Colon Carcinoma Metastatic in the Brain (tissue), 2 donors: ENCODE measurements around the genes ELOVL6 and PITX2.

DNA sequence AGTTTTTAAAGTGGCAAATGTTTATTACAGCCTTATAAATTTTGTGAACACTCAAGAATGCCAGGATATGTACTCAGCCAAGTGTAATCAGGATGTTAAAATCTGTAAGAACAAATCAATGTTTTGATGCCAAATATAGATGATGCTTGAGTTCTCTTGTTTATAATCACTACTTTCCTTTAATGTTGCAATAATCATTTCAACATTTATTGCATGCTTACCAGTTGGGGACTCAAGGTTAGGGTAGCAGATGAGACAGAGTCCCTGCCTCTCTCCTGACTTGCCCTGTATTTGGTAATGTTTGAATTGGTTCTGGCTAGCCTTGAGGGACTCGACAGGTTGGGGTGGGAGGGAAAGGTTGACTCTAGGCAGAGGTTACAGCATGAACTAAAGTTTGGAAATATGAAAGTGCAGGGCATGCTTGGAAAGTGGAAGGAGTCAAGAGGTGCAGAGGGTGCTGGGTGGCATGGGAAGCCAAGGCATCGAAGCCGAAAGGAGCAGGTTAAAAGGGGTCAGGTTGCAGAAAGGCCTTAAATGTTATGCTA, 2.0 kb downstream of the SEC24B start:
- PRO-cap, 2 experiments = no peak in any of the 2 experiments

DNA sequence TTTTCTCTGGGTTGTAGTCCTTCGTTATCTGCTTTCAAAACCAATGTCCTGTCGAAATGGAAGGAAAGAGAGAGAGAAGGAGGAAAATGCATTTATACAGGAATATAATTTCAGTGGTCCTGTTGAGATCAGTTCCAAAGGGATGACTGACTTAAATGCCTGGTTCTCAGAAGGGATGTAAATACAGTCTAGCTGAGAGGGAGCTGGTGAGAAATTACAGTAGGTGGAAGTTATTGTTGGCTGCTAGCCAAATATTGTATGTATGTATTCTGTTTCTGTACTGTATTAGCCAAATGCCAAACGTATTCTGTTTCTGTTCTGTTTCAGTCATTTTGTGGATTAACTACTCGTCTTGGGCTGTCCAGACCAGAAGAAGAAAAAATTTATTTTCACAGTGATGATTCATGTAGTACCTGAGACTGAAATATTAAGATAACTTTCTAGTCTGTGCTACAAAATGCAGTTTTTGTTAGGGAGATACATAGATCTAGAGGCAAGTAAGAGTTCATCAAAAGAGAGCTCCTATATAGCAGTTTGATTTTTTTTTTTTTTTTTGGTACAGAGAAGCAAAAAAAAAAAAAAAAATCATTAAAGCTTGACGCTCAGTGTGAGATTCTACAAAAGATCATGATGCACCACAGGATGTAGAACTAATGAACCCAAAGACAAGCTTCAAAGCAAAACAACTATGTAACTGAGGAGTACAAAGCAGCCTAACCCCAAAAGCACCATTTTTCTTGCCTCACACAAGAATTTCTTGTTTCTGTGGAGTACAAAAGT, 54.9 kb downstream of the CASP6 start:
- PRO-cap, 2 experiments = no peak in any of the 2 experiments

DNA sequence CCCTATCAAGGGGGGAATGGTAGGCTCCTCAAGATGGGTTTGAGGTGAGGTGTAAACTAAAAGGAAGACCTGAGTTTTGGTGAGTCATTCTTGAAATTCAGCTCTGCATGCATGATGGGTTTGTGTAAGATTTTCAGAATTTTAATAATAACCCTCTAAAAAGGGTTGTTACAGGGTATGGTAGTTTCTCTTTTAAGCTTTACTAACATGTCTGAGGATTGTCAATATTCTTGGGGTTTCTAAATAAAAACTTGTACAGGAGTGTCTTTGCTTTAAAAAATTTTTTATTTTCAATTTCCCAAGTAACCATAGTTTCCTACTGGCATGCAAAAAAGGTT, 53.2 kb downstream of the CASP6 start:
- PRO-cap, 2 experiments = no peak in any of the 2 experiments

- PRO-cap, 2 experiments = no peak in any of the 2 experiments
These were observed 11.4 kb downstream of the PLA2G12A start for GRCh38 chr4:109718473-109718807.

DNA sequence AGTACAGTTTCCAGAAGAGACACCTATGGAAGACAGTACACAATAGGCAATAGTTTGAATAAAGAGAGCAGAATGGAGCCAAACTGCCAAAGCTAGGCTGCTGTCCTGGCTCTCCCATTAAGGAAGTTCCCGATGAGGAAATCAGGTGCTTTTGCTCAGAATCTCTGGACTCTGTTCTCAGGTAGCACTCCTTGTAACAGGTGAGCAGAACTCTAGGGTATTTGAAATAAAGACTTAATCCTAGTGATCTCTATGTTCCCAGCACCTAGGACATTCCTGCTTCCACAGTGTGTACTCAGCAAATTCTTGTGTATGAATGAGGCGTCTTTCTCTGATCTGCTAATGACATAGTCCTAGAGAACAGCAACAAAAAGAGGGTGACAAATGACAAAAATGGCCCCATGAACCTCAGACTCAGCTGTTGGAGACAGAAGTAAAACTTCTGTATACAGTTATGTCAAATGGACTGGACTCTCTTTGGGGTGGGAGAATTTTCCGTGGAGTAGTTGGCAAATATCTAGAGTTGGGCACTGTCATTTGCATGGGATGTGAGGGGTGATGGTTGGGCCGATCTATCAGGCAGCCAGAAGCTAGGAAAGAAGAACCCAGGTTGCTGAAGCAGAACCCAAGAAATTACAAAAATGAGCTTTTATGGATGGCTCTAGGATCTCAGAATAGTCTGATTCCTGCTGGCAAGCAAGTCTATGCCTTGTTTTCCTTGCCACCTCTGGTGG, 1.9 kb downstream of the EGF start:
- PRO-cap, 2 experiments = no peak in any of the 2 experiments

DNA sequence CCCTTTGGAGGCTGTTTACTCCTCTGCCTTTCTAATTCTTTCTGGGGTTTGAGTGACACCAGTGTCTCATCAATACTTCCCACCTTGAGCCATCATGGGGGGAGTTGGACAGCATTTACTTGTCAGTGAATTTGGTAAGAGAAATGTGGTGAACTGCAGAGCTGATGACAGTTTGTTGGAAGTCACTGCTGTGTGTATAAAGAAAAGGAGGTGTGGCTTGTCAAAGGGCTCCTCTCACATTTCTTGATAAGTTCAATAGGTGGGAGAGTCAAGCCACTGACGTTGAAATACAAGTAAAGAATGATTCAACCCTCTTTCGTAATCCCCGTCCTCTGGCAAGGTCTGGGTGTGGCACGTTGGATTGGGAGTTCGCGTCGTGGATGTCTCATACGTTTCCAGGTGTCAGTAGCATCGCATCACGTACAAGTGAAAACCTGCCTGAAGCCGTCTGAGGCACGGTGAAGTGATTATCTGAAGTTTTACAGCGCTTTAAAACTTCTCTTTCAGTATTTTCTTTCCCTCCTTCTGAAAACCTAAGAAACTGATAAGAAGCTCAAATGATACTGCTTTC, 76.3 kb downstream of the EGF start:
- PRO-cap, 2 experiments = no peak in any of the 2 experiments

DNA sequence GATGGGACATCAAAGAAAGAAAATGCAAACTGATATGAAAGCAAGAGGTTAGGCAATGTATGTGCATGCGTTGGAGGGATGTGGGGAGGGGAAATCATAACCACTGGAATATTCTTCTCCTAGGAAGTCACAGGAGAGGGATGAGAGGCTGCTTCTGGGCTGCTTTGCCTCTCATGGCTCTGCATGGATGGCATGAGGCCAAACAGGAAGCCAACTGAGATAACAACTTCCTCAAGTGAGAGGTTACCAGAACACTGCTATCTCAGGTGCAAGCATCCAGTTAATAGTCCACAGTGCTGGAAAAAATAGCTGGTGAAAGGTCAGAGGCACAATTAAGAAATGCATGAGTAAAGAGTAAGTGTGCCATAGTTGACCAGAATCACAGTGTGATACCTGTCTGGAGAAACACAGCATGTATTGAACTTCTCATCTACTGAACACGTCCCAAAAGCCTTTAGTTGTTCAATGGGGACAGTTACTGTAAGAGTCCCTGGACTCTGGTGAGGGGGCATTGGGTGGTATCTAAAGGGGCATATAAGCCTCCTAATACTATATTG, 113.2 kb downstream of the ELOVL6 start:
- PRO-cap, 2 experiments = no peak in any of the 2 experiments

- PRO-cap, 2 experiments = peak in 1 of 2 experiments; most common plus-strand start chr4:110119532 (in 1)
These were observed 79.2 kb downstream of the ELOVL6 start for GRCh38 chr4:110119311-110119609.

DNA sequence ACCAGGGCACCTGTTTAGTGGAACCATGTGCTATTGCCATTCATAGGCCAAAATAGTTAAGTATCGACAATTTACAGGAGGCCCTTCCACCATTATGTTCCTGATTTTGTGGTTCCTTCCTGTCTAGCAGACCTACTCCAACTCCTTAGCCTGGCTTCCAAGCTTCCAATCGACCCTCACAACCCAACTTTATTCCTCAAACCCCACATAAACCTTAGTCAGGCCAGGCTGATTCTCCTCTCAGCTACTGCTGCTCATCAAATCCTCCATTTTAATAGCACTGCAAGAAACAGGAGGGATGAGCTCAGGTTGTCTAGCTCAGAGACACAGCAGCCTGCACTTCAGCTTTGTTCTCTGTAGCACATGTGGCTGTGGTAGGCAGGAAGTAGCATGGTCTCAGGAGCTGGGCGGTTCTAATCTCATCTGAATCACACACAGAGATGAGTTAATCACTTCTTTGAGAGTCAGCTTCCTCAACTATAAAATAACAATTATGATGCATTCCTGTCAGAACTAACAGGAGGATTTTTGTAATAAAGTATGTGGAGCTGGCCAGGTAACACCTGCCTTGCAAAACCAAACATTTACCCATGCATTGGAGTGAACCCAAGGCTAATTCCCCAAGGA, 33.1 kb downstream of the ELOVL6 start:
- PRO-cap, 2 experiments = no peak in any of the 2 experiments

DNA sequence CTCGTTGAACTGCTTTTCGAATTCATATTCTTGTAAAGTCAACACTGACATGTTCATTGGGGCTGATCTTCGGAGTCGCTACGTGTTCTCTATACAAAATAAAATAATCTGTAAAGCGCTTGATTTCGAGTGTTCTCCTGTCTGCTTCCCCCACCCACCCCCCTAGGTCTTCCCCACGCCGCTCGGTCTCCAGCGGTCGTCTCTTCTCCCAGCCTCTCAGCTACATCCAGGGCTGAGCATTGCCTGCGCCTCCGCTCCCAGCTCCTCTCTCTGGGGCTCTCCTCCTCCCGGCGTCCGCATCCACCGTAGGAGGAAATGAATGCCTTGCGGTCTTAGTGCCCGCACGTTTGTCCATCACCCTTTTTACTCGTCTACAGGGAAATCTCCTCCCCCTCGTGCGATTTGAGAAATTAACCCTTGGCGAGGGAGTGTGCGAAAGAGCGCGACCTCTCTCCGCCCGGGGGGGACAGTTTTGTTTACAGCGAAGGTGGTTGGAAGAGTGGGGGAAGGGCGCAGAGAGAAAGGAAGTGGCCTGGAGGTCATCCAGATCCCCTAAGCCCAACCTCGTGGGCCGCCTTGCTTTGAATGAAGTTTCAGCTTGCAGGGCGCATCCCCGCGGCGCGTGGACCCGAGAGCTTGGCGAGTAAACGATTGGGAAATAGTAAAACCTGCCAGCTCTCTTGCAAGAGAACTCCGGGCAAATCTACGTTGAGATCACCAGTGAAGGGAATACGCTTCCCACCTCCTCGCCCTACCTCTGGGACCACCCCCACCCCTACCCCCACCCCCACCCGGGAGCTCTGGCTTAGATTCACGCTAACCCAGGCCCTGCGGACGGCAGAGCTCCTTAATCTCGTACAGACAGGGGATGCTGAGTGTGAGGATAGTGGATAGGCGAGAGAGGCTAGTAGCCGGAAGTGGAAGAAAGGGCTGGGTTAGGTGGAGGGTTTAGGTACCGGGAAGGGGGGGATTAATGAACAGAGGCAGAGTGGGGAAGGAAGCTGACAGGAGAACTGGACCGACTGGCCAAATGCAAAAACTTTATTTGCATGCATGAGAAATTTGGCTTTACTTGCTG, at the start of gene ELOVL6:
TSS of gene ELOVL6 (minus strand) at position 337 of the 1,078 bp plus-strand sequence.
- PRO-cap, 2 experiments = peak in 2 of 2 experiments; most common plus-strand start position 417 of the sequence (in 1); most common minus-strand start position 272 of the sequence (in 2)

- PRO-cap, 2 experiments = no peak in any of the 2 experiments
These were observed 88.7 kb upstream of the ELOVL6 start for GRCh38 chr4:110287117-110287451.

DNA sequence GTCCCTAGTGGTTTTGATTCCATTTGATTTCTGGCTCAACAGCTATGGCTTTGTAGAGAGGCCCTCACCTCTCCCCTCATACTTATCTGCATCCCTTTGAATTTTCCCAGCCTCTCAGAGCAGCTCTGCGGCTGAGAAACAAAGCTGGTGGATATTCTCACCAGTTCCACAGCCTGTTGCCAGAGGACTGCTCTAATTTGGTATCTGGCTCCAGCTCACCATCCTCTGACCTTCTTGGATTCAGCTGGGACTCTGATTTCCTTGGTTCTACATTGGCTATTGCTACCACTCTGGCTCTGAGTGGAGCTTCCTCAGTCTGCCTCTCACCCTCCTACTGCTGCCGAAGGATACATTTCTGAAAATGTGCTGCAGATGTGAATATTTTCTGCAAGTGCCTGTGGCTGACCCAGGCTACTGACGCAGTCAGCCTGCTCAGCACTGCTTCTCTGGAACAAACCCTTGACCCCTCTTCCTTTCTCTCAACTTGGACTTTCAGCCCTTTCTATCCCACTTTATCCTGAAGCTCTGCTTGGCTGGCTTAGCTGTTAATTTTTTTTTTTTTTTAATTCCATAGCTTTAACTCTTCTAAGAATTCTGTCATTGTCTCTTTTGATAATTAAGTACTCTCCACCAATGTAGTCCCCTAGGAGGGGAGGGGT, 110.9 kb upstream of the ENPEP start:
- PRO-cap, 2 experiments = no peak in any of the 2 experiments

DNA sequence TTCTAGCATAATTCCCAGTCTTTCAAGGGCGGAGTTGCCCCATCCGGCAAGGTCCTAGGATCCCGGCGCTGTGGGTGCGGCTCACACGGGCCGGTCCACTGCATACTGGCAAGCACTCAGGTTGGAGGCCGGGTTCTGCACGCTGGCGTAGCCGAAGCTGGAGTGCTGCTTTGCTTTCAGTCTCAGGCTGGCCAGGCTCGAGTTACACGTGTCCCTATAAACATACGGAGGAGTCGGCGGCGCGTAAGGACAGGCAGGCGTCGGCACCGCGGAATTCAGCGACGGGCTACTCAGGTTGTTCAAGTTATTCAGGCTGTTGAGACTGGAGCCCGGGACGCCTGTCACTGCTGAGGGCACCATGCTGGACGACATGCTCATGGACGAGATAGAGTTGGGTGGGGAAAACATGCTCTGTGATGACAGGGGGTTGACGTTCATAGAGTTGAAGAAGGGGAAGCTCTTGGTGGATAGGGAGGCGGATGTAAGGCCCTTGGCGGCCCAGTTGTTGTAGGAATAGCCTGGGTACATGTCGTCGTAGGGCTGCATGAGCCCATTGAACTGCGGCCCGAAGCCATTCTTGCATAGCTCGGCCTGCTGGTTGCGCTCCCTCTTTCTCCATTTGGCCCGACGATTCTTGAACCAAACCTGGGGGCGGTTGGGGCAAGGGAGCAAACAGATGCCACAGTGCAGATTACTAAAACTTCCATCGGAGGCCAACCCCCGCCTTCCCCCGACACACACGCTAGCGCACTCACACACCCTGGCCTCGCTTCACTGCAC, 4.6 kb downstream of the PITX2 start:
- PRO-cap, 2 experiments = no peak in any of the 2 experiments

- PRO-cap, 2 experiments = peak in 2 of 2 experiments; most common plus-strand start chr4:110622873 (in 1); most common minus-strand start chr4:110622883 (in 1)
These were observed at the start of gene PITX2 for GRCh38 chr4:110622708-110623439. Gene PITX2 (minus strand): TSS chr4:110623077.

DNA sequence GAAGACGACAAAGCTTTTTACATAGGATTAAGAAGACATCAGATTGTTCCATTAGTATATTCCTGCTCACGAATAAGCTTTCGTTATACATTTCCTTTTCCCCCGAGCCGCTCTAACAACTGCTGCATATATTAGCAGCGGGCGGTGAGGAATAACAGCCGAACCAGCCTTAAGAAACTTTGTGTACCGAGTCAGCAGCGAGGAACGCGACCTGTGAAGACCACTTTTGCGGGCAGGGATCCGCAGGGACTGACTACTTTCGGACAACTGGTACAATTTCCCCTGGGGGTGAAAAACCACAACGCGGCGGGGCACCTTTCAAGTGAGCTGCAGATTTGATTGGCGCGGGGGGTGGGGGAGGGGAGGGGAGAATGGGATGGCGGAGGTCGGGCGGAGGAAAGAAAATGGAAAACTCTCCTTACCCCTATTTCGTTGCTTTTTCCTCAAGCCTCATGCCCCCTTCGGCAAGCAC, 5.8 kb upstream of the PITX2 start:
- PRO-cap, 2 experiments = no peak in any of the 2 experiments

DNA sequence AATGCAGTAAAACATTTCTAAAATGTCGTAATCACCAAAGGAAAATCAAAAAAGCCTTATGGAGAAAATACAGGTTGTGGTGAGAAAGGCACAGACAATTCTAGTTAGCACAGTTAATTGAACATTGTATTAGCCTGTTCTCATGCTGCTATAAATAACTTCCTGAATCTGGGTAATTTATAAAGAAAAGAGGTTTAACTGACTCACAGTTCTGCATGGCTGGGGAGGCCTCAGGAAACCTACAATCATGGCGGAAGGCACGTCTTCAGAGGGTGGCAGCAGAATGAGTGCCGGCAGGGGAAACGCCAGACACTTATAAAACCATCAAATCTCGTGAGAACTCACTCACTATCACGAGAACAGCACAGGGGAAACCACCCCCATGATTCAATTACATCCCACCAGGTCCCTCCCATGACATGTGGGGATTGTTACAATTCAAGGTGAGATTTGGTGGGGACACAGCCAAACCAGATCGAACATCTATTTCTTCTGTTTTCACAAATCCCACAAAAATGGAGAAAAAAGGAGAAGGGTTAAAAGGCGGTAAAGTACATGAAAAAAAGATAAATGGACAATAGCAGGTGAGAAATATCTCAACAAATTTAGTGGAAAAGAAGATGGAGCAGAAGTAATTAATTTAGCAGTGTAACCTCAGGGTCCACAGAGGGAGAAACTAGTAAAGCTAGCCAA, 33.1 kb upstream of the FAM241A start:
- PRO-cap, 2 experiments = no peak in any of the 2 experiments

- PRO-cap, 2 experiments = no peak in any of the 2 experiments
These were observed 225 bp upstream of the FAM241A start for GRCh38 chr4:112145086-112145371.

GRCh38 chr4:112173917-112174677, 28.8 kb downstream of the FAM241A start:
- PRO-cap, 2 experiments = no peak in any of the 2 experiments

DNA sequence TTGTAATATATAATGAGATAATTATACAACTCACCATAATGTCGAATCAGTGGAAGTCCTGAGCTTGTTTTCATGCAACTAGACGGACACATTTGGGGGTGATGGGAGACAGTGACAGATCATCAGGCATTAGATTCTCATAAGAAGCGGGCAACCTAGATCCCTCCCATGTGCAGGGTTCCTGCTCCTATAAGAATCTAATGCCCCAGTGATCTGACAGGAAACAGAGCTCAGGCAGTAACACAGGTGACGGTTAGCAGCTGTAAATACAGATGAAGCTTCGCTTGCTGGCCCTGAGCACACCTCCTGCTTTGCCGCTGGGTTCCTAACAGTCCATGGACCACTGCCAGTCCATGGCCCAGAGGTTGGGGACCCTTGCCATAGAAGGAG, 1.5 kb upstream of the TIFA start:
- PRO-cap, 2 experiments = no peak in any of the 2 experiments

- PRO-cap, 2 experiments = no peak in any of the 2 experiments
These were observed 104.5 kb downstream of the NEUROG2 start for GRCh38 chr4:112411416-112411986.